Measurements from ENCODE around the genes ITPR2 and MED21.

- RRBS: no CpG with 5 or more reads among the region's 9 CpGs
Observed at GRCh38 chr12:23507554-23508605, 441.6 kb downstream of the SOX5 start.

GRCh38 chr12:25065017-25065332, 12.5 kb downstream of the IRAG2 start:
- RRBS: no CpG with 5 or more reads among the region's 2 CpGs

- RRBS: no CpG with 5 or more reads among the region's 6 CpGs
Observed at GRCh38 chr12:25377334-25377812, 126.6 kb upstream of the KRAS start.

DNA sequence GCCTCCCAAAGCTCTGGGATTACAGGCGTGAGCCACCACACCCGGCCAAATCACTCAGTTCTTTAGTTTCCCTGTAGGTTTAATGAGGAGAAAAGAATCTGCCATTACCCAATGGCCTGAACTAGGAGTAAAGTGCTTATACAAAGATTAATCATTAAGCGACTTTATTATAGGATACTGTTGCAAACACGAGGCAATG, 133.4 kb upstream of the KRAS start:
- RRBS: no CpG with 5 or more reads among the region's 4 CpGs

- RRBS: no CpG with 5 or more reads among the region's 7 CpGs
Observed at GRCh38 chr12:25648377-25648971, 95.4 kb upstream of the LMNTD1 start.

GRCh38 chr12:25959056-25960022, 857 bp downstream of the RASSF8 start:
- RRBS: 24% methylated on average over 15 of the region's 62 CpGs

DNA sequence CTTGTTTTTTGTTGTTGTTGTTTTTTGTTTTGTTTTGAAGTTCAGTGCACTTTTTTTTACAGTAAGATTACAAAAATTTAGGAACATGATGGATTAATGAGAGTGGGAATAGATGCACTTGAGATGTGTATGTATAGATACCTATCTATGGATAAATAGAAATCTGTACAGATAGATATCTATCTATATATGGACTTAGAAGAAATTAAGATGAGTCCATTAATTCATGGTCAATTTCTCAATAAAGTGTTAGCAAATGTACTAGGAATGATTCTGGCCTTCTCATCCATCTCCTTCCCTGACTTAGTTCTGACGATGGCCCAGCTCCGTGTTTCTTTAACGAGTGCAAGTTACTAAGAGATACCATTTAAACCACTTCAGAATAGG, 3.8 kb downstream of the BHLHE41 start:
- RRBS: no CpG with 5 or more reads among the region's 3 CpGs

DNA sequence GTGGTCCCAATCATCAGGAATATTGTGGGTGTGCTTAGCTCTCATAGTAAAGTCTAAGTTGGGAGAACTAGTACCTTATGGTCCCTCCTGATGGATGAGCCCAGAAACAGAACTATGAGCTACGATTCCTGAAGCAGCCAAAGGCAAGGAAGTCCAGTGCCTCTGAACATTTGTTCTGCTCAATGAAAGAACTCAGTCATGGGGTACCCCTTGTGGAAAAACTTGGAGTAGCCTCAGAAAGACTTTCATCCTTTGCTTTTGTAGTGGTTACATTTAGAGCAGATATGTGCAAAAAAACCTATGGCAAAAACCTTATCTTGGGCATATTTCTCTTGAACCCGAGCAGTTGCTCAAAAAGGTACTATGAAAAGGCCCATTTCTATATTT, 28.9 kb upstream of the BHLHE41 start:
- RRBS: no CpG with 5 or more reads among the region's 2 CpGs

GRCh38 chr12:26494036-26494534, 298.7 kb downstream of the SSPN start:
- RRBS: no CpG with 5 or more reads among the region's 3 CpGs

GRCh38 chr12:26510999-26511537, 315.7 kb downstream of the SSPN start:
- RRBS: no CpG with 5 or more reads among the region's 2 CpGs

- RRBS: no CpG with 5 or more reads among the region's 1 CpG
Observed at GRCh38 chr12:26627899-26628376, 205.1 kb downstream of the ITPR2 start.

GRCh38 chr12:26691477-26692061, 141.4 kb downstream of the ITPR2 start:
- RRBS: no CpG with 5 or more reads among the region's 12 CpGs

DNA sequence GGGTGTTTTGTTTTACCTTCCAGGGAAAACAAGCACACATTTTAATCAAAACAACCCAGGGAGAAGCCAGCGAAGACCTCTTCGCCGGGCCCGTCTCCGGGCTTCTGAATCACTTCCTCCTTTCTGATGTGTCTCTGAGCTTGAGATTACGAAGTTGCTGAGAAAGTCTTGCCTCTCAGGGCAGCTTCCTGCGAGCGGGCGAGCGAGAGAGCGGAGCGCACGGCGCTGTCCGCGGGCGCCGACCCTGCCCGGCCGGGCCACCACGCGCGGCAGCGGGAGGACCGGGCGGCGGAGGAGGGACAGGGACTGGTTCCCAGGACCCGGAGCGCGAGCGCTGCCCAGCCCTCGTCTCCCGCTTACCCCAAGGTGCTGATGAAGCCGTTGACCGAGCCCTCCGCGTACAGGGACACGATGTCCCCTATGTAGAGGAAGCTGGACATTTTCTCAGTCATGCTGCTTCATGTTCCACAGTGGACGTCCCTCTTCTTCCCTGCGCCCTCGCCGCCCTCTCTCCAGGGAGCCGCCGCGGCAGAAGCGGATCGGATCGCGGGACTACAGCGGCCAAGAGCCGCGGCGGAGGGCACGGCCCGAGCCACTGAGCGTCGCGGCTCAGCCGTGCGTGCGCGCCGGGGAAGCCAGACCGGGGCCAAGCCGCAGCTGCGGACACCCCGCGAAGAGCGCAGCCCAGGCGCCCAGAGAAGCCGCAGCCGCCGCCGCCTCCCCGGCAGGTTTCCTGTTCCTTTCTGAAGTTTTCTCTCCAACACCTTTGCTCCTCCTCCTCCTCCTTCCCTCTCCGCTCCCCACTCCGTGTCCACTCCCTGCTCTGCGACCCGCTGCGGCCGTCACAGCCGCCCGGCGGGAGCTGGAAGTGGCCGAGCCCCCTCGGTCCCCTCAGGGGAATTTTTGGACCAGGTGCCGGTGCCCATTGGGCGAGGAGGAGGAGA, at the start of gene ITPR2:
TSS of gene ITPR2 (minus strand) at position 865 of the 944 bp plus-strand sequence.
- RRBS: 1% methylated on average over 17 of the region's 88 CpGs

GRCh38 chr12:26939881-26940324, 1.6 kb downstream of the FGFR1OP2 start:
- RRBS: no CpG with 5 or more reads among the region's 2 CpGs

- RRBS: no CpG with 5 or more reads among the region's 8 CpGs
Observed at GRCh38 chr12:27012561-27012863, 1.7 kb downstream of the TM7SF3 start.

- RRBS: 2% methylated on average over 5 of the region's 56 CpGs
Observed at GRCh38 chr12:27022250-27023396, at the start of gene MED21. Gene MED21, plus strand, starts transcription at chr12:27022558.

GRCh38 chr12:27213311-27213756, 30.8 kb upstream of the STK38L start:
- RRBS: no CpG with 5 or more reads among the region's 2 CpGs

- RRBS: no CpG with 5 or more reads among the region's 4 CpGs
Observed at GRCh38 chr12:27634880-27635232, 61.4 kb upstream of the REP15 start.

DNA sequence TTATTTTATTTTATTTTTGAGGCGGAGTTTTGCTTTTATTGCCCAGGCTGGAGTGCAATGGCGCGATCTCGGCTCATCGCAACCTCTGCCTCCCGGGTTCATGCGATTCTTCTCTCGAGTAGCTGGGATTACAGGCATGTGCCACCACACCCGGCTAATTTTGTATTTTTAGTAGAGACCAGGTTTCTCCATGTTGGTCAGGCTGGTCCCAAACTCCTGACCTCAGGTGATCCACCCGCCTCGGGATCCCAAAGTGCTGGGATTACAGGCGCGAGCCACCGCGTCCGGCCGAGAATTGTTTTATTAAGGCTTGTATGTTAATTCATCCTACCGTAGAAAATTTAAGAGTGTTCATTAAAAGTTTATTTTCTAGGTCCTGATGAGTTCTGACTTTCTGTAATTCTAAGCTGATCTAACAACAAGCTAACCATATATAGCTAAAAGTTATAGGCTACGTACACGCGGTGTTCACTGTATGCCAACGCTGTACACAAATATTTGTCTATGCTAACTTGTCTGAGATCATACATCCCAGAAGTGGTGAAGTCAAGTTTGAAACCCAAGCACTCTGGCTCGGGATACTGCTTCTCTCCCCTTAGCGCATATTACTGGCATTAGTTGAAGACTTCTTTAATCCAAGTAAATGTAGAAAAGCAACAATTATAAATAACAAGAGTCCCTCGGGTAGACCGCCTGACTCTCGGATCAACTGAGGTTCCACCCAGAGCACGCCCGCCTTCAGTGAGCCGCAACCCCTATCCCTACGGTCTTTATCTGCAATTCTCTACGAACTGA, 610 bp upstream of the MRPS35 start:
- RRBS: no CpG with 5 or more reads among the region's 32 CpGs